ENCODE results near the gene BRD1.

- PRO-cap: no peak
These were observed 280.6 kb downstream of the TBC1D22A start for GRCh38 chr22:47042988-47043496.

- PRO-cap: no peak
These were observed 291.3 kb downstream of the TBC1D22A start for GRCh38 chr22:47053493-47054390.

DNA sequence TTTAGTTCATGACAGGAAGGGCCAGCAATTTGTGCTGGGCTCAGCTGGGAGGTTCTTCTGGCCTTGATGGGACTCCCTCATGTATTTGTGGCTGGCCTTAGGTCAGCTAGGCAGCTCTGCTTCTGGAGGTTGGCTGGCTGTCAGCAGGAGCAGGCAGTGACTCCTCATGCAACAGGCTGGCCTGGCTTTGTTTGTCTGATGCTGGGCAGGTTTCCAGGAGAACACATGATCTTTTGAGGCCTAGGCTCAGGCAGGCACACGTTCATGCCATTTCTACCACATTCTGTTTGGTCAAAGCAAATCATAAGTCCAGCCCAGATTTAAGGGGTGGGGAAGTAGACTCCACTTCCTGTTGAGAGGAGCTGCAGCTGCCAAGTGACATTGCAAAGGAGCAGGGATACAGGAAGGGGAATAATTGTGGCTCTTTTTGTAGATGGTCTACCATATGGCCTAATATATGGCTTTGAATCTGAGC is 571.2 kb downstream of the TBC1D22A start:
- PRO-cap: no peak

GRCh38 chr22:47379094-47379428 is 616.6 kb downstream of the TBC1D22A start:
- PRO-cap: no peak

DNA sequence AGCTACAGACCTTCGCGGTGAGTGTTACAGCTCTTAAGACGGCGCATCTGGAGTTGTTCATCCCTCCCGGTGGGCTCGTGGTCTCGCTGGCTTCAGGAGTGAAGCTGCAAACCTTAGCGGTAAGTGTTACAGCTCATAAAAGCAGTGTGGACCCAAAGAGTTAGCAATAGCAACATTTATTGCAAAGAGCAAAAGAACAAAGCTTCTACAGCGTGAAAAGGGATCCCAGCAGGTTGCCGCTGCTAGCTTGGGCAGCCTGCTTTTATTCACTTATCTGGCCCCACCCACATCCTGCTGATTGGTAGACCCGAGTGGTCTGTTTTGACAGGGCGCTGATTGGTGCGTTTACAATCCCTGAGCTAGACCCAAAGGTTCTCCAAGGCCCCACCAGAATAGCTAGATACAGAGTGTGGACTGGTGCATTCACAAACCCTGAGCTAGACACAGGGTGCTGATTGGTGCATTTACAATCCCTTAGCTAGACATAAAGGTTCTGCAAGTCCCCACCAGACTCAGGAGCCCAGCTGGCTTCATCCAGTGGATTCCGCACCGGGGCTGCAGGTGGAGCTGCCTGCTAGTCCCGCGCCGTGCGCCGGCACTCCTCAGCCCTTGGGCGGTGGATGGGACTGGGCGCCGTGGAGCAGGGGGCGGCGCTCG is 725.4 kb downstream of the TBC1D22A start:
- PRO-cap: no peak

DNA sequence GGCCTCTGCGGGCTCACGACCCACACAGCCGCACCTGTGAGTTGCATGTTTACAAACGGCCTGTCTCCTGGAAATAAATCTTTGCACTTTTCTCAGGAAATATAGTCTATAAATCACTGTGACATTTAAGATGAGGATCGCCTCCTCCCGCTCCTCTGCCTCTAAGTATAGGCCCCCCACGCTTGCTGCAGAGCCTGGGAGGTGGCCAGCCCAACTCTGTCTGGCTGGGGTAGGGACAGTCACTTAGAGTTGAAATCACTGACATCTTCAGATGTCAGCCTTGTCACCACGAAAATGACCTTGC is 854.8 kb upstream of the TAFA5 start:
- PRO-cap: no peak

DNA sequence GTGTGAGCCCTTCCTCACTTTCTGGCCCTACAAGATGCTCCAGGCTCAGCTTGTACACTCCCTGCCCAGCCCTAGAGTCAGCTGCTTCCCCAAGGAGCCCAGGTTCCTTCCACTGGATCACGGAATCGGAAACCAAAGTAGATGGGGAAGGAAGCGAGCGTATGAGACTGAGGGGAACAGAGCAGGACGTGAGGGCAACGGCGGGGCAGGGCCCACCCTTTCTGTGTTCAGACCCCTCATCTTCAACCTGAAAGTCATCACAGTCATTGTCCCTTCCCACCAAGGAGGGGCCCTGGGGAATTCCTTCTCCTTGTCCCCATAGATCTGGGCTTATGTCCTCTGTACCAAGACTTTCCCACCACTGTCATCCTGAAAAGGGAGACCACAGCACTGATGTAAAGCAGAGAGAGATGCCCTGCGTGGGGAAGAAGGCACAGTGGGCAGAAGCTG is 605.9 kb upstream of the TAFA5 start:
- PRO-cap: no peak

- PRO-cap: no peak
These were observed 570.8 kb upstream of the TAFA5 start for GRCh38 chr22:47918478-47919031.

DNA sequence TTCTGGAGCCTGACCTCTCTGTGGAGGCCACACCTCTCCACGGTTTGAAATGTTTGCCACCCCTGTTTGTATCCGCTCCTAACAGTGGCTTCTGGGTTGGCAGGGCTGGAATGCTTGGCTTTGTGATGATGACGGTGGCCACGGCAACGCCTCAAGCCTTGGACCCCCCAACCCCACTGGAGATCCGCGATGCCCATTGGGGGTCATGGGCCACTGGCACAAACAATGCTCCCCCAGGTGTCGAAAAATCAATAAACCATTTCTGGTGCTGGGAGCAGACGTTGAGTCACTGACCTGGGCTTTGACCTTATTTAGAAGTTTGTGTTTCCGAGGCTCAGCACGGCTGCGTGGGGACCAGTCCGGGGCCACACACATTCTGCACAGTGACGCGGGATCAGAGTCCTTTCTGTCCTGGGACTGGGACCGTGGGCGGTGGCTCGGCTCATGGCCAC is 72.2 kb downstream of the TAFA5 start:
- PRO-cap: no peak

- PRO-cap: no peak
These were observed 143.4 kb downstream of the TAFA5 start for GRCh38 chr22:48632612-48633209.

DNA sequence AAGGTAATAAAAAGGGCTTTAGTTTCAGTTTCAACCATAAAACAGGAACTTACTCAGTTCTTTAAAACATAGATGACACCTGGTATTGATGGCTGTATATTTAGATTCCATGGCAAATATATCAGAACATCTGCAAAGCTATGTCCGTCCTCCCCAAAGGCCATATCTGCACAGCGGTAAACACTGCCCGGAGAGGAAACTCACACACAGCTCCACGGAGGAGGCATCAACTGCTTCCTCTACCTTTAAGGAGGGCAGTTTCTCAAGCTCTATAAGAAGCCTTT is 345.1 kb downstream of the TAFA5 start:
- PRO-cap: no peak

- PRO-cap: no peak
These were observed 617.9 kb downstream of the BRD1 start for GRCh38 chr22:49209670-49210231.

DNA sequence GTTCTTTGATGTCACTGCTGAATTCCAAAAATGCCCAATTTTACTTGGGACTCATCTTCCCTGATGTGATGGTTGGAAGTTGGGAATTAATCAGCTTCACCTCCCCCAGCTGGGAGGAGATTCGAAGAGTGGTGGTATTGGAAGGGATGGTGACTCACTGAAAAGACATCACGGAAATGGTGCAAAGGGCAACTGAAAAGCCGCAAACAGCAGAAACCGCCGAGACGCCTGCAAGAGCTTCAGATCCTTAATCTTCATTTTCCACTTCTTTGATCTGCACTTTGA is 325.6 kb downstream of the BRD1 start:
- PRO-cap: no peak

DNA sequence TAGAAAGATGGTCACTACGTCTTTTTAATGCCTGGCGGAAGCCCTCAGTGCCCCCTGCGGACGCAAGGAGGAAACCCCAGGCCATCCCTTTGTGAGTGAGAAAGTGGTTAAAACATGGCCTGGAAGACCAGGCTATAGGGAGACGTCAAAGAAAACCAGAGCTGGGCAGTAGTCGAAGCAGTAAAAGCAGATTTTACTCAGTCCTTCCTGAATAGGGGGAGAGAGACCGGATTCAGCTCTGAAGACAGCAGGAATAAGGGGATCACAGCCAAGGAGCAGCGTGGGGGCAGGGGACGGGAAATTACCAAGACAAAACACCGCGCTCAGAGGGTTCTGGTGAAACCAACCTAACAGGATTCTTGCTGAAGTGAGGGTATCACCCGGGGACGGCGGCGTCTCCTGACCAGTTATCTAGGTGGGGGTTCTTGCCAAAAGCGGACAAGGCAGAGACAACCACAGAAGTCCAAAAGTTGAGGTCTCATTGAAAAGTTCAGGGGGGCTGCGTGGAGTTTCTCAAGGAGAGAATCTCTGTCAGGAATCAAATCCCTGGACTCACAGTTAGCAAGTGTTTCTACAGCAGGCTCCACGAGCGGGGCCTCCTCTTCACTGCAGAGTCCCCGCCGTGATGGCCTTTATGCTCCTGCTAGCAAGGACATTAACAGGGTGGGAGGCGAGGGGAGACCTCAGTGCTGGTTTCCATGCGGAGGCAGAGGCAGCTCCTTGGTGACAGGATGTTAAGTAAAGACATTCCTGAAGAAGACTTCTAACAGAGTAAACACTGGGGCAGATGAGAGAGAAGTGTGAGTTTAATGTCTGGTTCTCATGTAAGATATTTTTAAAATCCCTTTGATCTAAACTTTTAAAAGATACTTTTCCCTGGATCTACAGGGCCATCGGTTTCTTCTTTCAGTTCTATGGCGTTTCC is 291.0 kb downstream of the BRD1 start:
- PRO-cap: bidirectional peak, plus-strand start at position 431 of the sequence, minus-strand start at position 246 of the sequence

DNA sequence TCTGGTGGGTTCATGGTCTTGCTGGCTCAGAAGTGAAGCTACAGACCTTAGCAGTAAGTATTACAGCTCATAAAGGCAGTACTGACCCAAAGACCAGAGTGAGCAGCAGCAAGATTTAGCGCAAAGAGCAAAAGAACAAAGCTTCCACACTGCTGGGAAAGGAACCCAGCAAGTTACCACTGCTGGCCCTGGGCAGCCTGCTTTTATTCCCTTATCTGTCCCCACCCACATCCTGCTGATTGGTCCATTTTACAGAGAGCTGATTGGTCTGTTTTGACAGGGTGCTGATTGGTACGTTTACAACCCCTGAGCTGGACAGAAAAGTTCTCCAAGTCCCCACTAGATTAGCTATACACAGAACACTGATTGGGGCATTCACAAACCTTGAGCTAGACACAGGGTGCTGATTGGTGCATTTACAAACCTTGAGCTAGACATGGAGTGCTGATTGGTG is 158.4 kb downstream of the BRD1 start:
- PRO-cap: no peak

- PRO-cap: bidirectional peak, plus-strand start at chr22:49827389, minus-strand start at chr22:49827396; unidirectional peak, minus-strand start at chr22:49827873
These were observed at the start of gene BRD1 for GRCh38 chr22:49827252-49828023. TSS of gene BRD1 (minus strand) at chr22:49827873.

DNA sequence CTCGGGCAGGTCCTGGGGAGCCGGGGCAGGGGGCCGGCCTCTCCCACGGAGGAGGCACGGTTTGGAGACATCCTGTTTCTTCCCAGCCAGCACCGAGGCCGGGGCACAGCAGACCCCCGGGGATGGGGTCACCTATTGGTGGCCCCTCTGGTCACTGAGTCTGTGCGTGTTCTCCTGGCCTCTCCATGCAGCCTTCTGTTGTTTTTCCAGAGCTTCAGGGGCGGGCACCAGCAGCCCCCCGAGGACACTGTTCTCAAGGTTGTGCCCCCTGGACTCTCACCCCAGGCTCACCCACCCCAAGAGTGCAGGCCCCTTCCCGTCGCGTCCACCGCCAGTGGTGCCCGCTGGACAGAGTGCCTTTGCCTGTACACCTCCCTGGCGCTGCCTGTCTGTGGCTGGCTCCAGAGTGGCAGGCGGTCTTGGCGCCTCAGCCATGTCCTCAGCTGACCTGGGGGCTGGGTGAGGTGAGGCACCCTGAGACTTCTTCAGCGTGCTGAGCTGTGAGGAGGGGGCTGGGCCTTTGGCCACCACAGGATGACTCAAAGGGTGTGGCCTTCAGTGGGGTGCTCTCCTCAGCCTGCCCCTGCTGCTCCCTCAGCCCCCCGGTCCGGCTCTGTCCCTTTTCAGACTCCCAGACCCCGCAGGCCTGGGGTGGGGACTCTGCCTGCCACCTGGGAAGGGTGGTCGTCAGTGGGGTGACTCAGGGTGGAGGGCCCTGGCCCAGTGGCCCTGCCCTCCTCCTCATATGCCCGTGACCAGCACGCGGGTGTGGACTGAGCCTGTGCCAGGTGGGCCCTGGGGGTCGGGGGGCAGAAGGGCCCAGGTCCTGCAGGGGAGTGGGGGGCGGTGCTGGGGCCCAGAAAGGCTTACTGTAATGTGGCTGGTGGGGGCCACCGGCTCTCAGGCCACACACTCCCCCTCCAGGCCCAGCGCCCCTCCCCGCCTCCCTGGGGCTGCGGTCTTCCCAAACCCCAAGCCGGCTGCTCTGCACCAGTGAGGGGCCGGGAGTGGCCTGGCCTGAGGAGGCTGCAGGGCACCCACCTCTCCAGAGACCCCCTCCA is 15.7 kb downstream of the CRELD2 start:
- PRO-cap: no peak

DNA sequence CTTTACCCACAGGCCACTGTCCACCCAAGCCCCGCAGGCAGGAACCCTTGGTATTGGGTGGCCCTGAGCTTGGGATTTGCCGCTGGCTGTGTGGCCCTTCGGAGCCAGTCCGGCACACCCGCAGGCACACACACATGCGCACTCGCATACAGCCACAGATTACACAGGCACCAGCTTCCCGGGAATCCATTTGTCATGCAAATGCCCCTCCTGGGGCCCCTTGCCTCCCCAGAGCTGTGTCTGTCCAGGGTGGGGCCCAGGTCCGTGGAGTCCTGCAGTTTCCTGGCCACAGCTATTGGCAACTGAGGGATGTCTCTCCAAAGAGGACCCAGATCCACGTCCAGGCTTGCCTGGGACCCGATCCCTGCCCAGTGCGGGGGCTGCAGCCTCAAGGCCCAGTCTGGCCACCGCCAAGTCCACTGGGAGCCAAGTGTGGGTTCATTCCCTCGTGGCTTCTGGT is 13.5 kb upstream of the PIM3 start:
- PRO-cap: no peak

DNA sequence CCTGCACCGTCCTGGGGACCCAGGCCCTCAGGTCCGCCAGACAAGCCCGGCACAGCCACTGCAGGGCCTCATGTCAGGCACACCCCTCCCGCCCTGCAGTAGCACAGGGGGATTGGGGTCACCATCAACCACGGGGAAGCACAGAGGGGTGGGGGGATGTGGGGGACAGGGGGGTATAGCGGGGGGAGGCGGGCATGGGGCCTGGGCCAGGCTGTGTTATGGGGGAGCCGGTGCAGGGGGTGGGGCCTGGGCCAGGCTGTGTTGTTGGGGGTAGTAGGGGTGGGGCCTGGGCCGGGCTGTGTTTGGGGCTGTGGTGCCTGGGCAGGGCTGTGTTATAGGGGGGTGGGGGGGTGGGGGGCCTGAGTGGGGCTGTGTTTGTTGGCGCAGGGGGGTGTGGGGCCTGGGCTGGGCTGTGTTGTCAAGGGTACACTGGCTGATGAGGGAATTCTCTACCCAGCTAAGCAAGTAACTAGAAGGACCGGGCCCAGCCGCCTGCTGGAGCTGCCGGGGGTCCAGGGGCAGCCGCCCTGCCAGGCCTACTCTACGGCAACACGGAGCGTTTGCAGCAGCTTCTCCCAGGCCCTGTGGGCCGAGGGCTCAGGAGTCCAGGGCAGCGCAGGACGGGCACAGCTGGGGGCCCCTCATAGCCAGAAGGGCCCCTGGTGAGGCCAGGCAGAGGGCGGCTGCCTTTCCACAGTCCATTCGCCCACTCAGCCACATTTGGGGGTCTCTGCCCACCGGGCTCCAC is 10.2 kb upstream of the PIM3 start:
- PRO-cap: no peak

DNA sequence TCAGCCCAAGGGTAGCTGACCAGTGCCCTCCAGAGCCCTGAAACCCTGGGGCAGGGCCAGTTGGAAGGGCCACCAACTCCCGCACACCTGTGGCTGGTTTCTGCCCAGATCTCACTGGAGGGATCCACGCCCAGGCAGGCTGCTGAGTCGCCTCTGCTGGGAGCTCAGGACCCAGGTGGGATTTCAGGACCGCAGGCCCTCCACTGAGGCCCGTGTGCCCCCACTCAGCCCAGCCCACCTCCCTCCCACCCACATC is 8.9 kb upstream of the PIM3 start:
- PRO-cap: no peak